HEK293 (cell line): ENCODE data around the gene DCLK2.

DNA sequence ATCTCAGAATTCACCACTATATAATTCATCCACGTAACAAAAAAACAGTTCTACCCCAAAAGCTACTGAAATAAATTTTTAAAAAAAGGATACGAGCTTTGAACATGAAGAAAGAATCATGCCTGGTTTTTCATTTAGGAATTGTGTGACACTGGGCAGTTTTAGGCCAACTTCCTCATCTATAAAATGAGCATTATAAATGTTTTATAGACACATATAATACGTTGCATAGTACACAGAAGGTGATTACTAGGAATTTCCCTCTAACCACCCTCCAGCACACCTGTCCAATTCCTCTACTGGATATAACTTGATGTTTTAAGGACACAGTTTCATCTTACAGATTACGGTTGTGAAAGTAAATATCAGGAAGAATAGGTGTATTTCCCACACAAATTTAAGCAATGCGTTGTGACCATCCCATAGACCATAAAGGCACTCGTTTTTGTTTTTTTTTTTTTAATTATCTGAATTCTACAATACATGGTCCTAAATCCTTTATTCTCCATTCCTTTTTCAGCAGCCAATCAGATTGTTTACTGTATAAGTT lies 85.5 kb upstream of the IQCM start:
- PRO-cap = no peak
- RRBS, 2 experiments = no CpG with 5 or more reads among the region's 6 CpGs

- PRO-cap = no peak
- RRBS, 2 experiments = 83 to 93% methylated on average over 2 of the region's 5 CpGs
Measured at GRCh38 chr4:149924199-149924549, 108.5 kb upstream of the IQCM start.

- PRO-cap = bidirectional peak, plus-strand start at chr4:150078312, minus-strand start at chr4:150078083
- RRBS, 2 experiments = under 1 to 2% methylated on average over 10 of the region's 62 CpGs
Measured at GRCh38 chr4:150077912-150078521, at the start of gene DCLK2. DCLK2 (plus strand) TSS chr4:150078445.

- PRO-cap = no peak
- RRBS, 2 experiments = 94 to over 99% methylated on average over 2 of the region's 25 CpGs
Measured at GRCh38 chr4:150256646-150257536, 178.6 kb downstream of the DCLK2 start.

GRCh38 chr4:151159060-151159582 lies 59.7 kb downstream of the RPS3A start:
- PRO-cap = no peak
- RRBS, 2 experiments = no CpG with 5 or more reads among the region's 1 CpG

DNA sequence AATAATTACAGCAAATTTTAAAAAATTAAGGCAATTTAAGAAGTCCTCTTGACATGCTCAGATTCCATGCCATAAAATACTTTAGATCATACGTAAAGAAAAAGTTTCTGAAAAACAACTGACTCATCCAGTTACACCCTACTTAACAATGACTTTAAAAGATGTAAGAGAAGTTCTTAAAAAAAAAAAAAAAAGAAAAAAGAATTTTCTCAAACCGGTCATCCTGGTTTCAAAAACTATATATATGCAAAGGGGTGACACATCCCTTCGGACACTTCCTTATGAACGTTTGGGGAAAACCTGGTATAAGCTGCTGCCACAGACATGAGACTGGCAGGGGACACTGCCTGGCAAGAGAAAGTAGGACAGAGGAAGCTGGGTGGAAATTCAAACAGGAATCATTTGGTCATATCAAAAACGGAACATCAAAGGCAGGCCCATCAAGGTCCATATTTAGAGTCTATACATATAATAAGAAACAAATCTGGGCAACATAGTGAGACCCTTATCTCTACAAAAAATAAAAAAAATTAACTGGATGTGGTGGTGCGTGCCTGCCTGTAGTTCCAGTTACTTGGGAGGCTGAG lies 81.1 kb upstream of the PRSS48 start:
- PRO-cap = no peak
- RRBS, 2 experiments = no CpG with 5 or more reads among the region's 6 CpGs

DNA sequence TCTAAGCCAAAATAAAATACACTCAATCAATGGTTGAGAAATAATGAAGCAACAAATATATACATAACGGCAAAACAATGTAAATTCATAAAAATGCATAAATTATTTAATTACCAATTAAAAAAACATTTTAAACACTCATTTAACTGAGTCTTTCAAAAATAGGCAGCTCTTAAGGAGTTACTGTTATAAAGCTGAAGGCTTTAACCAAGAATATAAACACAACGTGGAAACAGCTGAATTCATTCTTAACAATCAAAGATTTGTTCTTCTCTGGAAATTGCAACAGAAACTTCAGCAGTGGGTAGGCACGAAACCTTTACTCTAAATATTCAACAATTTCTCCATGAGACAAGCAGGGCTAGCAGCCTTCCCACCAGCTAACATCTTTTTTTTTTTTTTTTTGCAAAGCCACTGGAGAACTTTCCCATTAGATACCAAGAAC lies 78.3 kb upstream of the PRSS48 start:
- PRO-cap = no peak
- RRBS, 2 experiments = no CpG with 5 or more reads among the region's 3 CpGs

DNA sequence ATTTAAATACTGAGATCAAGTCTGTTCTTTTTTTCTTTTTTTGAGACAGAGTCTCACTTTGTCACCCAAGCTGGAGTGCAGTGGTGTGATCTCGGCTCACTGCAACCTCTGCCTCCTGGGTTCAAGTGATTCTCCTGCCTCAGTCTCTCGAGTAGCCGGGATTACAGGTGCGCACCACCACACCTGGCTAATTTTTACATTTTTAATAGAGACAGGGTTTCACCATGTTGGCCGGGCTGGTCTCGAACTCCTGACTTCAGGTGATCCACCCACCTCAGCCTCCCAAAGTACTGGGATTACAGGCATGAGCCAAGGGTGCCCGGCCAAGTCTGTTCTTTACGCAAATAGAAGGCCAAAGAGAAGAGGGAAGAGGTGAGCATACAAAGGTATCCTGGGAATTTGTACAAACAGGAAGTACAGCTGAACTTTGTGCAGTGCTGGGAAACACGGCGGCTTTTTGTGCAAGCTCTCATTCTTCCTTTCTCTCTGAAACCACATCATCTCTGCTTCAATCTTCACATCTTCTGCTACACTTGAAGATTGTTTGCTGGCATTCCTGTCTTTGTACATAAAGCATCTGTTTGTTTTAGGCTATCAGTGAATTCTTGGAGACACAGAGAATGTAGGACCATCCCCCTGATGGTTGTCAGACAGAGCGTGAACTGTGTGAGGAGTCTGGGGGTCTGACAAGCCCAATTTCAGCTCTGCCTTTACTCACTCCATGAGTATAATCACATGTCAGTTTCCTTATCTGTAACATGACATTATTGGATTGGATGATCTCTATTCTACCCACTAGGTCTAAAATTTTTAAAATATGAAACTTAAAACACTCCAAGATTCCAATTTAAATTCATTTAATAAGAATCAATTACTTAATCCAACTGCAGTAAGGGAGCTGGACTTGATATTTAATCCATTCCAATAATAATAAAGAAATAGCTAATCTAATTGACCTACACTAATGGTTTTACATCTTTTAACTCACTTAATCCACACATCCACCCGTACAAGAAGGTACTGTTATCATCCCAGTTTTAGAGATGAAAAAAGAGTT lies 71.8 kb upstream of the PRSS48 start:
- PRO-cap = no peak
- RRBS, 2 experiments = no CpG with 5 or more reads among the region's 12 CpGs

- PRO-cap = no peak
- RRBS, 2 experiments = no CpG with 5 or more reads among the region's 1 CpG
Measured at GRCh38 chr4:151329090-151329648, 3.8 kb upstream of the SH3D19 start.

- PRO-cap = no peak
- RRBS, 2 experiments = no CpG with 5 or more reads among the region's 6 CpGs
Measured at GRCh38 chr4:151402411-151402859, 6.5 kb upstream of the FHIP1A start.

DNA sequence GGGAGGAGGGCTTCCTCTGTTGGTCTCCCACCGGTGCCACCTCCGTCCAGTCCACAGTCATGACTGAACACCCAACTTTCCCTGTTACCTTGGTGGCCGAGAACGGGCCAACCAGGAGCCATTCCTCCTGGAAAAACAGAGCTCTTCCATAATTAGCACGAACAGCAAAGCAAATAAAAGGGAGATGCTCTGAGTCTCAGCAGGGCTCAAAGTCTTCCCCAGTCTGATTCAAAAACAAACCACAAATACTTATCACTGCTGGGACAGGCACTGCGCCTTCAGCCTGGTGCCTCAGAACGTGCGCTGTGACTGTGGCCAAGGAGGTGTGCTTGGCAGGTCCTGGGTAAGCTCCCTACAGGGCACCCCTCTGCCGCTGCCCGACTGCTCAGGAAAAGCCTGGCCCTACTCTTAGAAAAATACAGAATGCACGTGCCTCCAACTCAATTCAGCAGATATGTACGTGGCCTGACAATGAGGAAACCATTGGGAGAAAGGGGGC lies 87.0 kb downstream of the GATB start:
- PRO-cap = no peak
- RRBS, 2 experiments = no CpG with 5 or more reads among the region's 12 CpGs

DNA sequence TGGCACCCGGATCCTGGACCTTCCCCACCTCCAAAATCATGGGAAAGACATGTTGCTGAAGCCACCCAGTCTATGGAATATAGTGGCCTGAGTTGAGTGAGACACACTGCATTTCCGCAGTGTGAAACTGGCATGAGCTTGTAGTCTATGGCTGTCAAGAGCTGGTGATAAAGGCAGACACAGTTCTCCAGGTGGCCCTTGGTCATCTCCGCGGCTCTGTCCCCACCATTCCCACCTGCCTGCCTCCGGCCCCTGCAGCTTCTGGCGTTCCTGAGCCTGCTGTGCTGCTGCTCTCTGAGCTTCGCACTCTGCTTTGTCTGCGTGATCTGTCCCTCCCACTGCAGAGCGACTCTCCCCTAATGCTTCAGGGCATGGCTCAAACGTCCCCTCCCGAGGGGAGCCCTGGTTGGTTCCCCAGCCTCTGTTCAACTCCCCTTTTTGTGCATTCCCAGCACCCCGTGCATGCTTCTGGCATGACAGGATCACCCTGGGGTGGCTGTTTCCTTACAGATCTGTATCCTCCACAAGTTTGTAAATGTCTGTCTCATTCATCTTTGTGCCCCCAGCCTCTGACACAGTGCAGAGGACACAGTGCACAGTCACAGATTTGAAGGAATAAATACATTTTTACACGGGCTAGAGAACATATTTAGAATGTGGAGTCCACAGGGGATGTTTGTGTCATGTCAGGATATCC lies 72.8 kb downstream of the GATB start:
- PRO-cap = no peak
- RRBS, 2 experiments = no CpG with 5 or more reads among the region's 13 CpGs

GRCh38 chr4:151688528-151689067 lies 72.2 kb downstream of the GATB start:
- PRO-cap = no peak
- RRBS, 2 experiments = no CpG with 5 or more reads among the region's 4 CpGs

DNA sequence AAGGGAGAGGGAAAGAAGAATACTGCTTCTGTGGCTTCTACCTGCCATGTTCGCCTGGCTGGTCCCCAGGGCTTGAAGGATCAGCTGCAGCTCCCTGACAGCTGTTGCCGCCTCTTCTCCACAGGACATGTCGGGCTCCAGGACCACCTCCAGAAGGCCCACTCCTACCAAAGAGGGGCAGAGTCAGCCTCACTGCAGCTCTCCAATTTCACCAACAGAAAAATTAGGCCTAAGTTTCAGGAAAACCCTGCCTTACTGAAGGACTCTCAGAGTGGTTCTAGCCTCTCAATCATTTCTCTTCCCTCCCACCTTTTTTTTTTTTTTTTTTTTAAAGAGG lies 44.9 kb downstream of the GATB start:
- PRO-cap = no peak
- RRBS, 2 experiments = no CpG with 5 or more reads among the region's 3 CpGs

- PRO-cap = no peak
- RRBS, 2 experiments = no CpG with 5 or more reads among the region's 1 CpG
Measured at GRCh38 chr4:151781851-151782175, 21.0 kb upstream of the GATB start.

- PRO-cap = no peak
- RRBS, 2 experiments = no CpG with 5 or more reads among the region's 9 CpGs
Measured at GRCh38 chr4:151807060-151807817, 46.4 kb upstream of the GATB start.

- PRO-cap = no peak
- RRBS, 2 experiments = no CpG with 5 or more reads among the region's 12 CpGs
Measured at GRCh38 chr4:151991335-151992181, 230.8 kb upstream of the GATB start.

GRCh38 chr4:152121088-152121436 lies 360.3 kb upstream of the GATB start:
- PRO-cap = no peak
- RRBS, 2 experiments = no CpG with 5 or more reads among the region's 4 CpGs

GRCh38 chr4:152352479-152353117 lies 183.3 kb downstream of the FBXW7 start:
- PRO-cap = bidirectional peak, plus-strand start at chr4:152352935, minus-strand start at chr4:152352771
- RRBS, 2 experiments = no CpG with 5 or more reads among the region's 14 CpGs

GRCh38 chr4:152448641-152449277 lies 87.1 kb downstream of the FBXW7 start:
- PRO-cap = no peak
- RRBS, 2 experiments = no CpG with 5 or more reads among the region's 4 CpGs